ENCODE measurements around a stretch of chr1.

DNA sequence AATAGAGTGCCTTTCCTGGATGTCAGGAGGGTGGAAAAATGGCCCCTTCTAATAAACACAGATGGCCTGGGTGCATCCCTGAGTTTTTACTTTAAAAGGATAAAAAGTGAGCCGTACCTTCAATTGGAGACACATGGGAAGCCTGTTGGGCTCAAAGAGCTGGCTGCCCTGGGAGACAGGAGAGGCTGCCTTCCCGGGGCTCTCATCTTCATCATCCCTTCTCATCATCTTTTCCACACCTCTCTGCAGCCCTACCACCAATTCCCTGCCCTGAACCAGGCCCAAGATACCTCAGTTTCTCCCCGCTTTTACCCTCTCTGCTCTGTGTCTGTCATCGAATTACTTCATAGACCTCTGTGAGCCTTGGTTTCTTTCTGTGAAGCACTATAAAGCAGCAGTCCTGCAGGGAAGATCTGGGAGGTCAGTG is 362.7 kb upstream of the USP24 start:
- PRO-cap = no peak

DNA sequence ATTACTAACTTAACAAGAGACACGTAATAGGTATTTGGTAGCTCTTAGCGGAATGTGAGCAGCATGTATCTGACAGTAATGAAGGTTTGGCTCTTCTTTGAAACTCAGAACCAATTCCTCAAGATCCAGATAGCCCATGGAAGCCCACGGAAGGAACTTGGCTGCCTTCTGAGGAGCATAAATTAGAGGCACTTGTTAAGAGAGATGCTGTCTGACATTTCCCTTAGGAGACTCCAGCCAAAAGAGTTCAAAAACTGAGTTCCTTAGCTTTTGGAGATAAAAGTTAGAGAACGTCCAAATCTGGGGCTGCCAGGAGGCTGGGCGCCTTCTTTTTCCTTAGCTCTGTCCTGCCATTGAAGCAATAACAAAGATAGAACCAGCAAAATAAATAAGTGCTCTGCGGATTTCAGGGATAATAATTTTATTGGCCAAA is 439.6 kb upstream of the USP24 start:
- PRO-cap = no peak

GRCh38 chr1:56062485-56063032 is 516.8 kb downstream of the PLPP3 start:
- PRO-cap = no peak

DNA sequence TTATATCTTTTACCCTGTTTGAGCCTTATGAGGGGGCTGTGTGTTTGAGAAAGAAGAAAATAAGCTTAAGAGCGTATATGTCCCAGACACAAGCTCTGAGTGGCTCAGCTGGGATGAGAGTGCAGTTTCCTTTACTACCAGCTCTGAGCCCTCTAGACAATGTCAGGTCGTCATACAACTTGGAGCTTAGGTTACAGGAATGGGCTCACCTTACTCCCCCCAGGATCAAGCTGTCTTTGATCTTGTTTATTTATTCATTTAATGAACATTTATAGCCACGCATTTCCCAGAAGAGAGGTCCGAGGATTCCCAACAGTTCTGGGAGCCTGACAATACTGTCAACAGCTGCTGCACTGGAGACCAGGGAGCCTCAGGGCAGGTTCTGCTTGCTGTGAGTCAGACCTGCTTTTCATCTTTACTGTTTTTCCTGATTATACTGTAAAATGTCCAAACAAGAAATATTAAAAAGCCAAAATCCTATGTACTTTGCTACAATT is 378.9 kb downstream of the PLPP3 start:
- PRO-cap = no peak

GRCh38 chr1:56256008-56256387 is 323.4 kb downstream of the PLPP3 start:
- PRO-cap = no peak

GRCh38 chr1:56408818-56409809 is 170.2 kb downstream of the PLPP3 start:
- PRO-cap = no peak

GRCh38 chr1:56447624-56448373 is 131.6 kb downstream of the PLPP3 start:
- PRO-cap = no peak

- PRO-cap = no peak
These were observed 122.6 kb downstream of the PLPP3 start for GRCh38 chr1:56456588-56457330.

- PRO-cap = no peak
These were observed 113.0 kb downstream of the PLPP3 start for GRCh38 chr1:56466181-56466973.

- PRO-cap = bidirectional peak, plus-strand start at chr1:56495691, minus-strand start at chr1:56495572
These were observed 83.9 kb downstream of the PLPP3 start for GRCh38 chr1:56495308-56496110.

GRCh38 chr1:56562823-56563423 is 16.4 kb downstream of the PLPP3 start:
- PRO-cap = no peak

DNA sequence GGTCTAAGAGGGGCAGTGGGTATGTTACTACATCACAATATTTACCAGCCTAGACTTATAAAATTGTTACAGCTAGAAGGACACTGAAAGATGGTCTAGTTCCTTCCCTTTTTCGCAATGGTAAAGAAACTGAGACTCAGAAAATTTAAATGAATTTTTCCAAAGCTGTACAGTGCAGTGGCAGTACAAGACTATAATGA is 4.6 kb downstream of the PLPP3 start:
- PRO-cap = no peak

GRCh38 chr1:56770114-56770499 is 49.1 kb downstream of the FYB2 start:
- PRO-cap = no peak

- PRO-cap = no peak
These were observed 152.6 kb downstream of the DAB1 start for GRCh38 chr1:57271069-57271754.

- PRO-cap = no peak
These were observed 98.5 kb downstream of the DAB1 start for GRCh38 chr1:57325324-57325772.

- PRO-cap = no peak
These were observed 113.8 kb downstream of the OMA1 start for GRCh38 chr1:58432778-58433095.

DNA sequence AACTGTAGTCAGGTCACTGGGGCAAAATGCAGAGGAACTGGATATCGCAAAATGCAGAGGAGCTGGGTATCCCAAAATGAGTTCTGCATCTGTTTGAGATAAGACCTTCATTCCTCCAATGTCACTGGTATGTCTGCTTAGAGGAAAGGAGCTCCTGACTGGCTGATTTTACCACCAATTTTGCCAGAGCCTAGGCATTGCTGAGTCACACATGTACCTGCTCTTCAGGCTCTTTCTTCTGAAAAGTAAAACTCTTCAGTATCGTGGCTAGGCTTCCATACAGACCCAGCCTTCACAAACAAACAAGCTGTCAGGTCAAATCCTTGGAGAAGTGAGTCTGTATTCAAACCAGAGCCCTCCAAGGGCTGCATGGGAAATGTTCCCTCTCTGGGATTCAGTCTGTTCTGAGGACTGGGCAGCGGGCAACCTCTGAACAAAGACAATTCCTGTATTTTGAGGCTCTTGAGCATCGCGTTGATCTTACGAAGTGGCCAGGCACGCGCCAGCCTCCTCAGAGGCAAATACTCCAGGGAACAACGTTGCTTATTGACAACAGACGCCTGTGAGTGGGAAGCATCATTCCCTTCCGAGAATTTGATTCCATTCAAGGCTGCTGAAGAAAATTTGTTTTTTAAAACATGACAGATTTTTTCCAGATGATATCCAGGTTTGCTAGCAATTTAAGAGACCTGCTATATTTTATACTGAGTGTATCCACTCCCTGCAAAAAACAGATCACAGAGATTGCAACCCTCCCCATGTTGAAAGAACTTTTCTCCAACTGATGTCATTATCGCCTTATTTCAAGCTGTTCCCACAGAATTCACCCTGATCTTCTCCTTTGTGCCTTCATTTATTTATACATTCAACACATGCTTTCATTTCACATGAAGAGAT is 20.0 kb upstream of the TACSTD2 start:
- PRO-cap = no peak

DNA sequence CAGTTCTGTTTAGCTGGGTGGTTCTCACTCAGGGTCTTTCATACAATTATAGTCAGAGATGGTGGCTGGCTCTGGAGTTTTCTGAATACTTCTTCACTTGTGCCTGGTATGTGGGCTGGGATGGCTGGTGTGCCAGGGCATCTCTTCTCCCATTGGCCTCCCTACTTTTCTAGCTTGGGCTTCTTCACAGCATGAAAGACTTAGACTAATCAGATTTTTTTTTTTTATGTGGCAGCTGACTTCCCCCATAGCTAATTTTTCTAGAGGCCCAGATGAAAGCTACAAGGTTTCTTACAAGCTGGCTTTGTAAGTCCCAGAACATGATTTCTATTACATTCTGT is 25.1 kb upstream of the MYSM1 start:
- PRO-cap = no peak

DNA sequence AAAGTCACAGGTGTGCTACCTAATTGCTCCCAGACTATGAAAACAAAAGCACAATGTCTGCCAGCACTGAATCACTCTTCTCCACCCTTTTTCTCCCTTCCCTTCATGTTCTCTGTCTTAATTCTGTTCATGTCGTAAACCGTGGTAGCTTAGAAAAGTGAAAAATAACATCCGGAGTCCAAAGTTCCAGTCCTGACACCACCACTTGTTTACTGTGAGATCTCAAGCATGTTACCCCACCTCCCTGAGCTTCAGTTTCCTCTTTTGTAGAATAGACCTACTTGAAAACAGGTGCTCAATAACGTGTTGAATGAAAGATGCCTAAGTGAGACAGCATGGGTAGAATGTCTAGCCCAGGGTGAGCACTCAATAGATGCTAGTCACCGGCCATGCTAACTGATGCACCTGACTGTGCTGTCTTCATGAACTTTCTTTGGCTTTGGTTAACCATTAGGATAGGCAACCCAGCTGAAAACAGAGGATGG is 22.2 kb upstream of the JUN start:
- PRO-cap = no peak

DNA sequence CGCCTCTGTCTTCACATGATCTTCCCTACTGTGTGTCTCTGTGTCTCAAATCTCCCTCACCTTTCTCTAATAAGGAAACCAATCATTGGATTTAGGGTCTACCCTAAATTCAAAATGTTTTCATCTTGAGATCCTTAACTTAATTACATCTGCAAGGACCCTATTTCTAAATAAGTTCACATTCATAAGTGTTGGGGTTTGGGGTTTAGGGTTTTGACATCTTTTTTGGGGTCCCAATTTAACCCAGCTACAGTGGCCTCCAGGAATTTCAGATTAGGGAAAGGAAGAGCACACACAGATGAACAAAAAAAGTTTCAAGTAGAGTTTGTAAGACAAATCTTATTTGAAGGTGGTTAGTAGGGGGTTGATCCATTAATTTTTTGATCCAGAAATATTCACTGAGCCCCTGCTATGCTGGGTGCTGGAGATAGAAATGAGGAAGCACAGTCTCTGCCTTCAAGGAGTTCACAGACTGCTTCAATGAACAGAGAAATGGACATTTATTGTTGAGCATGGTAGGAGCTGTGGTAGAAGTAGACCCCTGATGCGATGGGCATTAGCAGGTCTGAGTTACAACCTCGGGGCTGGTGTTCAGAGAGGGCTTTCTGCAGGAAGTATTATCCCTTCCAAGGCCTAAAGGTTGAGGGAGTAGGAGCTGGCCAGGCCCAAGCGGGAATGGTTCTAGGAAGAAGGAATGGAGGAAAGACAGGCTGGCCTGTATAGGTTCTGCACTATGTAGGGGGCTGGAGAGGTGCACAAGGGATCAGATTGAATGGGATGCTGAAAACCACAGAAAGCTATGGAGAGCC is 23.2 kb upstream of the JUN start:
- PRO-cap = no peak